Uterus (tissue), 7 donors: ENCODE results near the genes FAM171B and ASDURF.

- PRO-cap, 4 experiments = no peak in any of the 4 experiments
- RAMPAGE, long total RNA, 2 experiments = no peak in any of the 2 experiments
- RRBS = no CpG with 5 or more reads among the region's 4 CpGs
Measured at GRCh38 chr2:184765597-184765819, 167.2 kb downstream of the ZNF804A start.

DNA sequence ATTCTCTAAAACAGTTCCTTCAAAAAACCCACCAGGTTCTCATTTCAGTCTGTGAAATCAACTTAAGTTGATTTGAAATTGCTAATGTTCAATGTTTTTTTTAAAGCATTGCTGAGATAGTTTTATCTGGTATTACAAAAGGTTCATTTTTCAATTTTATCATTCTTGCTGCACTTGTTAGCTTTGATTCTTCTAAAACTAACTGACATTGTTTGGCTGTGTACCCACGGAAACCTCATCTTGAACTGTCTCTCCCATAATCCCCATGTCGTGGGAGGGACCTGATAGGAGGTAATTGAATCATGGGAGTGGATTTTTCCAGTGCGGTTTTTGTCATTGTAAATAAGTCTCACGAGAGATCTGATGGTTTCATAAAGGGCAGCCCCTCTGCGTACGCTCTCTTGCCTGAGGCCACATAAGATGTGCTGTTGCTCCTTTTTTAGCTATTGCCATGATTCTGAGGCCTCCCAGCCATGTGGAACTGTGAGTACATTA is 331.4 kb upstream of the FSIP2 start:
- PRO-cap, 4 experiments = no peak in any of the 4 experiments
- RAMPAGE, long total RNA, 2 experiments = no peak in any of the 2 experiments
- RRBS = no CpG with 5 or more reads among the region's 6 CpGs

GRCh38 chr2:186149916-186151177 is 335.7 kb upstream of the ZC3H15 start:
- PRO-cap, 4 experiments = no peak in any of the 4 experiments
- RAMPAGE, long total RNA, 2 experiments = no peak in any of the 2 experiments
- RRBS = no CpG with 5 or more reads among the region's 3 CpGs

DNA sequence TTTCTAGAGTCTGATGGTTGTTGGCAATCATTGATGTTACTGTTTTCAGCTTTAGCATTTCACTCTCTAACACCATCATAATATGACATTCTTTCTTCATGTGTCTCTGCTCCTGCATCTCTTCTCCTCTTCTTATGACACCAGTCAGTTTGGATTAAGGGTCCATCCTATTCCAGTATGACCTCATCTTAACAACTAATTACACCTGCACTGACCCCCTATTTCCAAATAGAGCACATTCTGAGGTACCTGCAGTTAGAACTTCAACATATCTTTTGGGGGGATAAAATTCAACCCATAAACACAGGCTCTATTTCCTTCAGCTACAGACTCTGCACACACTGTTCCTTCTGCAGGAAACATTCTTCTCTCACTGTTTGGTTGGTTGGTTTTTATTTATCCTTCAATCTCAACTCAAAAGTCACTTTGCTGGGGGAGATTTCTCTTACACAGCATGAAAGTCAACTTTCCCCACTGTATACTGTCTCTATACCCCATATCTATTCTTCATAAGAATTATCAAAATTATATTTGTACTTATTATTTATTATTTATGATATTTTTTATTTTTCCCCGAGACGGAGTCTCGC is 305.6 kb upstream of the ZC3H15 start:
- PRO-cap, 4 experiments = no peak in any of the 4 experiments
- RAMPAGE, long total RNA, 2 experiments = no peak in any of the 2 experiments
- RRBS = no CpG with 5 or more reads among the region's 3 CpGs

GRCh38 chr2:186439316-186439986 is 46.6 kb upstream of the ZC3H15 start:
- PRO-cap, 4 experiments = no peak in any of the 4 experiments
- RAMPAGE, long total RNA, 2 experiments = no peak in any of the 2 experiments
- RRBS = no CpG with 5 or more reads among the region's 6 CpGs

- PRO-cap, 4 experiments = peak in 3 of 4 experiments; most common plus-strand start chr2:186486624 (in 3); most common minus-strand start chr2:186486587 (in 3)
- RAMPAGE, long total RNA, 2 experiments = no peak in any of the 2 experiments
- RRBS = 1% methylated on average over 5 of the region's 33 CpGs
Measured at GRCh38 chr2:186486410-186486954, 422 bp downstream of the ZC3H15 start.

GRCh38 chr2:186508558-186508787 is 22.4 kb downstream of the ZC3H15 start:
- PRO-cap, 4 experiments = no peak in any of the 4 experiments
- RAMPAGE, long total RNA, 2 experiments = no peak in any of the 2 experiments
- RRBS = no CpG with 5 or more reads among the region's 4 CpGs

- PRO-cap, 4 experiments = no peak in any of the 4 experiments
- RAMPAGE, long total RNA, 2 experiments = no peak in any of the 2 experiments
- RRBS = no CpG with 5 or more reads among the region's 3 CpGs
Measured at GRCh38 chr2:186675493-186676051, 18.3 kb upstream of the FAM171B start.

GRCh38 chr2:186693630-186694776 is at the start of gene FAM171B:
Gene FAM171B, plus strand, starts transcription at chr2:186694060.
- PRO-cap, 4 experiments = peak in 4 of 4 experiments; most common plus-strand start chr2:186694062 (in 4); most common minus-strand start chr2:186693910 (in 1)
- RAMPAGE, long total RNA, 2 experiments = no peak in any of the 2 experiments
- RRBS = 1% methylated on average over 36 of the region's 69 CpGs

DNA sequence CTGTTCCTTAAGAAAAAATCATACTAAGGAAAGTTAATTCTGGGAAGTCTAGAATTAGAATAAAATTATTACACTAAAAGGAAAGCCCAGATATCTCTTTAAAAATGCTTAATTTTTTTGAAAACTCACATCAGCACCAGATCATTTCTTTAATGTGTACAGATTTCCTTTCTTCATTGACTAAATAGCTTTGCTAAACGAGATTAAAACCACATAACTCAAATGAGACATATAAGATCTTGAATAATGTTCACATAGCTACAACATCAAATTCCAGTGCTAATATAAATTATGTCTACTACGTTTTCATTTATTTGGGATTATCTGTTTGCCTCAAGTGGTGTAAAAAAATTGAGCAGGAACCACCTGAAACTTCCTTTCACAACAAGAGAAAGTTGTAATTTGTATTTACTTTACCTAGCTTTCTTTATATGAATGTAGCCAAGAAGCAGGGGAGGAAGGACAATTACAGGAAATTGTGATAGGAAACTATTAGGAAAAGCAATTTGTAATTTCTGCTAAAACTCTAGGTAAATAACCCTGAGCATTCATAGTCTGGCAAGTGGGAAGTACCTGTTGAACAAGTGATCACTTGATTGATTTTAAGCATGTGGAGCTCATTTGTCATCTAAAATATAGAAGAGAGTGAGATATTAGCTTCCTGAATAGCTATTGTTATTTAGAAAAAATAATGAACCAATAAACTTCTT is 5.2 kb downstream of the TFPI start:
- PRO-cap, 4 experiments = no peak in any of the 4 experiments
- RAMPAGE, long total RNA, 2 experiments = no peak in any of the 2 experiments
- RRBS = no CpG with 5 or more reads among the region's 2 CpGs

- PRO-cap, 4 experiments = no peak in any of the 4 experiments
- RAMPAGE, long total RNA, 2 experiments = no peak in any of the 2 experiments
- RRBS = no CpG with 5 or more reads among the region's 8 CpGs
Measured at GRCh38 chr2:188292199-188292304, 378 bp downstream of the GULP1 start.

GRCh38 chr2:188292305-188293332 is 945 bp downstream of the GULP1 start:
- PRO-cap, 4 experiments = peak in 4 of 4 experiments; most common plus-strand start chr2:188292826 (in 3); most common minus-strand start chr2:188292647 (in 3)
- RAMPAGE, long total RNA, 2 experiments = start-site peak on the plus strand in 1 of 2 experiments, at chr2:188292823-188292855 at its widest, 235 reads per replicate
- RRBS = 1% methylated on average over 6 of the region's 59 CpGs

- PRO-cap, 4 experiments = no peak in any of the 4 experiments
- RAMPAGE, long total RNA, 2 experiments = no peak in any of the 2 experiments
- RRBS = no CpG with 5 or more reads among the region's 4 CpGs
Measured at GRCh38 chr2:188986881-188987249, 12.7 kb downstream of the COL3A1 start.

- PRO-cap, 4 experiments = no peak in any of the 4 experiments
- RAMPAGE, long total RNA, 2 experiments = no peak in any of the 2 experiments
- RRBS = no CpG with 5 or more reads among the region's 3 CpGs
Measured at GRCh38 chr2:189010705-189011007, 36.5 kb downstream of the COL3A1 start.

- PRO-cap, 4 experiments = no peak in any of the 4 experiments
- RAMPAGE, long total RNA, 2 experiments = no peak in any of the 2 experiments
- RRBS = no CpG with 5 or more reads among the region's 1 CpG
Measured at GRCh38 chr2:189347354-189347955, 93.8 kb upstream of the WDR75 start.

GRCh38 chr2:189541904-189543083 is 38.3 kb downstream of the SLC40A1 start:
- PRO-cap, 4 experiments = no peak in any of the 4 experiments
- RAMPAGE, long total RNA, 2 experiments = no peak in any of the 2 experiments
- RRBS = no CpG with 5 or more reads among the region's 8 CpGs

- PRO-cap, 4 experiments = no peak in any of the 4 experiments
- RAMPAGE, long total RNA, 2 experiments = no peak in any of the 2 experiments
- RRBS = no CpG with 5 or more reads among the region's 1 CpG
Measured at GRCh38 chr2:189576275-189576909, 4.2 kb downstream of the SLC40A1 start.

DNA sequence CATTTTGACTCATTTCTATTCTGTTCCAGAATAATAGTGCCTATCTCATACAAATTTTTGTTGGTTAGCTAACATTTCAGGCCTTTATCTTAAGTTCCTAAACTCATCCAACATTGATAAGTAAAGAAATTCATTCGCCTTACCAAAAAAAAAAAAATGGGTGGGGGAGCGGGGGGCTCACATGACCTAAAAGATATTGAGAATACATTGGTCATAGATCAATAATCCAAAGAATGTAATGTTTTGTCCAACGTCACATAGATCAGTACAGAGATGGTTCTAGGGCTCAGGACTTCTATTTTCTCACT is 17.6 kb upstream of the ASDURF start:
- PRO-cap, 4 experiments = no peak in any of the 4 experiments
- RAMPAGE, long total RNA, 2 experiments = no peak in any of the 2 experiments
- RRBS = no CpG with 5 or more reads among the region's 3 CpGs

GRCh38 chr2:189661121-189661915 is at the start of gene ASDURF:
Gene ASDURF, plus strand, starts transcription at chr2:189661459.
- PRO-cap, 4 experiments = peak in 4 of 4 experiments; most common plus-strand start chr2:189661430 (in 2); most common minus-strand start chr2:189661266 (in 1)
- RAMPAGE, long total RNA, 2 experiments = start-site peak on the plus strand in 1 of 2 experiments, at chr2:189661448-189661508 at its widest, 1,859 reads per replicate
- RRBS = no CpG with 5 or more reads among the region's 46 CpGs

GRCh38 chr2:189854799-189855259 is 70.6 kb downstream of the PMS1 start:
- PRO-cap, 4 experiments = no peak in any of the 4 experiments
- RAMPAGE, long total RNA, 2 experiments = no peak in any of the 2 experiments
- RRBS = no CpG with 5 or more reads among the region's 2 CpGs